Metastatic Liver Carcinoma in the Lung (tissue), 2 donors: Measurements from ENCODE around the gene GCNT3.

GRCh38 chr15:59177247-59177899 is 29.3 kb upstream of the LDHAL6B start:
- PRO-cap, 2 experiments: peak in 1 of 2 experiments; most common plus-strand start chr15:59177558 (in 1); most common minus-strand start chr15:59177443 (in 1)

- PRO-cap, 2 experiments: no peak in any of the 2 experiments
These were observed 49.6 kb downstream of the LDHAL6B start for GRCh38 chr15:59256022-59256942.

DNA sequence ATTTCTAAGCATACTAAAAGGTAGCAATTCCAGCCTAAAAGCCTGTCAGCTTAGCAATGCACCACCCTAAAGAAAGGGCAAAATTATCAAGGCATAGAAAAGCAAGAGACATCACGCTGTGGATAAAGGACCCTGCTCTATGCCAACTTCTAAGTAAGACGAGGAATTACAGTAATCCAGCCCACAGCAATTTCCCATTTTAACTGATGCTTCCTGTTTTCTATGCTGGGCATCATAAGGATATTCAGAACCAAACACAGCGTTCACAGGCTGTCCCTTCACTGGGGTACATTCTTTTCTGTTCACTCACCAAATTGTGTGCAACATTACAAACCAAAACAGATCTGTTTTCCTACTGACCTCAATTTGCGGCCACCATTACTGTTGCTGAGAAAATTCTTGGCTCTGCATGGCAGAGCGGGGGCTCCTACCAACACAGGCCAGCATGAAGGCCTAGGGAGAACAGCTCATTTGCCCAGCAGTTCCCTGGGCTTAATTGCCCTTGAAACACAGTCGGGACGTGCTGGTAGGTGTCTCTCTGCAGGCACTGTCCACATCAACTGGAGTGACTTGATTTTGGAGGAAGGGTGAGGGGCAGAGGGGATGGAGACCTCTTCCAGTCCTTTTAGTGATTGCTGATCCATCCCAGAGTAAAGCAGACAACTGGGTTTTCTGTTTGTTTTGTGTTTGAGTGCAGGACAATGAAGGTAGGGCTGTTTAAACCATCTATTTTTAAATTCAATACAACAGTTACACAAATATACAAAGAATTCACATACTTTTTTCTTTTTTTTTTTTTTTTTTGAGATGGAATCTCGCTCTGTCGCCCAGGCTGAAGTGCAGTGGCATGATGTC is 76.4 kb downstream of the MYO1E start:
- PRO-cap, 2 experiments: no peak in any of the 2 experiments

- PRO-cap, 2 experiments: no peak in any of the 2 experiments
These were observed 43.2 kb downstream of the MYO1E start for GRCh38 chr15:59329325-59330105.

GRCh38 chr15:59342122-59343235 is 30.2 kb downstream of the MYO1E start:
- PRO-cap, 2 experiments: no peak in any of the 2 experiments

DNA sequence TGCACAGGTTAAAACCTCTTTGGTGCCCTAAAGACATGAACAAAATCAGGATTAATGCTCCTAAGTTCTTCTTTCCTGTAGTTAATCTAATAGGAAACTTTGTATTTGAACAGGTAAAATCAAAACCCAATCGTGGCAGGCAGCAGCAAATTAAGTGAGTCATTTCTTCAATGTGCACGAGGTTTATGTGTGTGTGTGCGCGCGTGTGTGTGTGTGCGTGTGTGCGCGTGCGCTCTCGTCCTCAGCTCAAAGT is 851 bp downstream of the FAM81A start:
- PRO-cap, 2 experiments: no peak in any of the 2 experiments

- PRO-cap, 2 experiments: no peak in any of the 2 experiments
These were observed 86.2 kb downstream of the FAM81A start for GRCh38 chr15:59524150-59524699.

GRCh38 chr15:59611401-59611985 is at the start of gene GCNT3:
Gene GCNT3 (plus strand): TSS chr15:59611783.
- PRO-cap, 2 experiments: peak in 1 of 2 experiments; most common plus-strand start chr15:59611895 (in 1); most common minus-strand start chr15:59611727 (in 1)

- PRO-cap, 2 experiments: no peak in any of the 2 experiments
These were observed 14.2 kb downstream of the GCNT3 start for GRCh38 chr15:59625724-59626335.

DNA sequence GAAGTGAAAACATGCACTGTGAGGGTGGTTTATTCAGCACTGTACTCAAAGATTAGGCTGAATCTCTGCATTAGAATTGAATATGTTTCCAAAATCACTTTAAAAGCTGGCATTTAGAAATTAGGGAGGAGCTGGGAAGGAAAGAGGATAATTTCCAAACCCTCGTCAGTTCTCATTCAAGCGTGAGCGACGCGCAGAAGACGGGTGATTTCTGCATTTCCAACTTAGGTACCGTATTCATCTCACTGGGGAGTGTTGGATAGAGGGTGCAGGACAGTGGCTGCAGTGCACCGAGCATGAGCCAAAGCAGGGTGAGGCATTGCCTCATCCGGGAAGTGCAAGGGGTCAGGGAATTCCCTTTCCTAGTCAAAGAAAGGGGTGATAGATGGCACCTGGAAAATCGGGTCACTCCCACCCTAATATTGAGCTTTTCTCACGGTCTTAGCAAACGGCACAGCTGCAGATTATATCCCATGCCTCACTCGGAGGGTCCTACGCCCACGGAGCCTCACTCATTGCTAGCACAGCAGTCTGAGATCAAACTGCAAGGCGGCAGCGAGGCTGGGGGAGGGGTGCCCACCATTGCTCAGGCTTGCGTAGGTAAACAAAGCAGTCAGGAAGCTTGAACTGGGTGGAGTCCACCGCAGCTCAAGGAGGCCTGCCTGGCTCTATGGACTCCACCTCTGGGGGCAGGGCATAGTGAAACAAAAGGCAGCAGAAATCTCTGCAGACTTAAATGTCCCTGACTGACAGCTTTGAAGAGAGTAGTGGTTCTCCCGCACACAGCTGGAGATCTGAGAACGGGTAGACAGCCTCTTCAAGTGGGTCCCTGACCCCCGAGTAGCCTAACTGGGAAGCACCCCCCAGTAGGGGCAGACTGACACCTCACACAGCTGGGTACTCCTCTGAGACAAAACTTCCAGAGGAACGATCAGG is 114.4 kb upstream of the BNIP2 start:
- PRO-cap, 2 experiments: no peak in any of the 2 experiments

DNA sequence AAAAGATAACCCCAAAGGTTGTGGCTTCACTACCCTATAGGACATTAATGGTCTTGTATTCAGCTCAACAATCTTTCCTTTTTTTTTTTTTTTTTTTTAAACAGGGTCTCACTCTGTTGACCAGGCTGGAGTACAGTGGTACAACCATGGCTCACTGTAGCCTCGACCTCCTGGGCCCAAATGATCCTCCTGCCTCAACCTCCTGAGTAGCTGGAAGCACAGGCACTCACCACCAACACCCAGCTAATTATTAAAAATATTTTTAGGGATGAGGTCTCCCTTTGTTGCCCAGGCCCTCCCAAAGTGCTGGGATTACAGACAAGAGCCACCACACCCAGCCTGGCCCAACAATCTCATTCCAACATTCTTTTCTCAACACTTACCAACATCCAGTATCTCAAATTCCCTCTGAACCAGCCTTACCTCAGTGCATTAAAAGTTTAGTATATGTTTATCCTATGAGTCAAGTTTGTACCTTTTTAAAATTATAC is 25.1 kb downstream of the ANXA2 start:
- PRO-cap, 2 experiments: no peak in any of the 2 experiments

GRCh38 chr15:60379511-60380231 is 18.1 kb downstream of the ANXA2 start:
- PRO-cap, 2 experiments: no peak in any of the 2 experiments

GRCh38 chr15:60389981-60390529 is 7.7 kb downstream of the ANXA2 start:
- PRO-cap, 2 experiments: no peak in any of the 2 experiments

DNA sequence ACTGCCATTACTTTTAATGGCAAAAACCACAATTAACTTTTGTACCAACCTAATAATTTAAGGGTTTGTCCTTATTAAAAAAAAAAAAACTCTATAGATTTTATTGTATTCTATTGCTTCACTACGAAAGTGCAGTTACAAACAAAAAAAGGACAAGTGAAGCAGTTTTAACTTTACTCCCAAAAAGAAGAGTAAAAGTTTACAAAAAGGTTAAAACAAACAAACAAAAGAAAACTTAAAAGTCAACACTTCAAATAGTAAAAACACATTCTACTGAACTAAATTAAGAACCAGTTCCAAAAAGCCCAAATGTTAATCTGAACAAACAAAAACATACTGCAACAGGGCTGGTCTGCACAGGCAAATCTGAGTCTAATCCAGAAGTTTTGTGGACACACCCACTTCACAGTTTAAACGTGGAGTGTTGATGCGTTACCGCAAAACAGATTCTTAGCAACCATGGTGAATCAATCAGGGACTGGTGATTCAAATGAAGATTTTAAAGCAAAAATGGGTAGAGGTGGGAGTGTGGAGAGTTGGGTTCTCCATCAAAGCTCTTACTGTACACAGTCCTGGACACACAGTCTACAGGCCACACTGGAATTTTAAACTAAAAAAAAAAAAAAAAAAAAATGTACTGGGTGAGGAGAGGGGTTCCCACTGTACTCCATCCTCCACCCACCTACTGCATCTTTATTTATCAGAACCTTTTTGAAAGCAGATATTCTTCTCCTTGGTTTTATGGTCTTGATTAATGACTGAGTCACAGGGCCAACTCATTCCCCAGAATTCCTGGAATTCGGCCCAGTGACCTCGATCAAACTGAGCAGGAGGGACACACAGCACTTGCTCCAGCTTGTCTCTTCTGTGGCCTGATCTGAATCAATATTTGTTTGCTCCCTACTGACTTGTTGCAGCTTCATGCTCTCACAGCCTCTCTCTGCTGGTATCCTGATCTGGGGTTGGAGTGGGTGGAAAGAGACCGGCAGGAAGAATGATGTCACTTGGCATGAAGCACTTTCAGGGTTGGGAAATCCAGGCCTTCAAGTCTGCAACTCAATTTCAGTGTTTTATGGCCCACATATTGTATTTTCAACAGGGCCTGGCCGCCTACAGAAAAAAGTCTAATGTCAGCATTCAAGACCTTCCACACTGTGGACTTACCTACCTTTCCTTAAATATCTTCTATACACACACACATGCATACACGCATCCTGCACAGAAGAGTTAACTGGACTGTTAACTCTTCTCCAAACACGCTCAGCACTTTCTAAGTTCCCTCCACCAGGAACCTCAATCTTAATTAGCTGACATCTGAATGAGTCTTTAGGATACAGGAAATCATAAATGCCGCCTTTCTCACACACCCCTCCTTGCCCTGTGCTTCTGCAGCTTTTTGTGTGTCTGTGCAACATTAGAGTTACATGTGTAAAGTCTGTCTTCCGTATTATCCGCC is 4.9 kb downstream of the ANXA2 start:
- PRO-cap, 2 experiments: peak in 2 of 2 experiments; most common minus-strand start position 942 of the sequence (in 2)

DNA sequence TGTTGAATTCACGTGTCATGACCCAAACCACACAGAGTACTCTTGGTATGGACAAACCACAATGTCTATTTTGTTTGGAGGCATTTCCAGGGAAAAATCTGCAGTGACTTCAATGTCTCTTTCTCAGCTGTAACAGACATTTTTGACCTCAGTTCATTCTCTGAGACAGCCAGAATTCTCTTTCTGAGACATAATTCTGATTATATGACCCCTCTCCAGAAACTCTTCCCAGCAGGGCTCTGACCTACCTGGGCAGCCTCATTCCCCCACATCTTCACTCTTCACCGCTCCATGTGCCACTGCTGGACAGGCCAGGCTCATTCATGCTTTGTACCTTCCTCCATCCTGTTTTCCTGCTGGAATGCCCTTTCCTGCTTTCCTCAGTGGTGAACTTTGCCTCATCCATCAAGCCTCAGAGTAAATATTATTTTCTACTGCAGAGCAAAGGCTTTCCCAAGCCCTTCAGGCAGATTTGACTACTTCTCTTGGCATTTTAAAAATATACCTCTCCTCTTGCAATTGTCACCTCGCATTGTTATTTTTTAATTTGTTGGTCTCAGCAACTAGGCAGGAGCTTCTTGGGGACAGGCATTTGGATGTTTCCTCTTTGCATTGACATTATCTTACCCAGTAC is 4.9 kb upstream of the ANXA2 start:
- PRO-cap, 2 experiments: no peak in any of the 2 experiments

DNA sequence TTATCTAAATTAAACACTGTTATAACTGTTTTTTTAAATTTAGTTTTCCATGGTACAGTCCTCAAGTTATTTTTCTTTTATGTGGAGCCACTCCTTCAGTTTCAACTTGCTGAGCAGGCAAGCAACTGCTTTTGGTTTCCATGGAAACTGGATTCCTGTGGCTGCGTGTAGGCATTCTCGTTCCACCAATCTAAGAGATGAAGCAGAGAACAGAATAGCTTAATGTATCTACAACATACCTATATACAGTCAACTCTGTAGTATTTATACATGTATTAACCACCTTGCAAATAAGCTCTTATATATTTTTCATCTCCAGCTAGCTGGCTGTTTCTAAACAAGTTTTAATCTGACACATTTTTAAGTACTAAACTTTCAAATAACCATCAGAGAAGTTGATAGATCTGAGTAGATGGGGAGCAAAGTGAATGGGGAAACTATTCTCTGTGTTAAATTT is 25.8 kb upstream of the ANXA2 start:
- PRO-cap, 2 experiments: no peak in any of the 2 experiments

- PRO-cap, 2 experiments: no peak in any of the 2 experiments
These were observed 141.9 kb upstream of the ICE2 start for GRCh38 chr15:60620722-60621379.

GRCh38 chr15:60673990-60674353 is 195.0 kb upstream of the ICE2 start:
- PRO-cap, 2 experiments: peak in 1 of 2 experiments; most common minus-strand start chr15:60674076 (in 1)

GRCh38 chr15:60740696-60741508 is 262.0 kb upstream of the ICE2 start:
- PRO-cap, 2 experiments: no peak in any of the 2 experiments

GRCh38 chr15:60819892-60820353 is 341.0 kb upstream of the ICE2 start:
- PRO-cap, 2 experiments: no peak in any of the 2 experiments